Occipital lobe (tissue), 2 donors: ENCODE results near the genes STAT1 and CAVIN2.

GRCh38 chr2:190659303-190659851 lies 10.5 kb downstream of the NAB1 start:
- RAMPAGE, long total RNA: no peak

GRCh38 chr2:190912383-190912988 lies 31.9 kb downstream of the GLS start:
- RAMPAGE, long total RNA: no peak

GRCh38 chr2:190931443-190932019 lies 50.9 kb downstream of the GLS start:
- RAMPAGE, long total RNA: no peak

- RAMPAGE, long total RNA: start-site peak on the minus strand at chr2:191014153-191014211, 233 and 65 reads in 2 replicates
Observed at GRCh38 chr2:191013723-191014265, at the start of gene STAT1. TSS of gene STAT1 (minus strand) at chr2:191014171.

GRCh38 chr2:191128006-191128644 lies 22.7 kb downstream of the STAT4 start:
- RAMPAGE, long total RNA: no peak

- RAMPAGE, long total RNA: no peak
Observed at GRCh38 chr2:191265715-191266499, 20.7 kb downstream of the MYO1B start.

GRCh38 chr2:191436812-191437081 lies 191.5 kb downstream of the MYO1B start:
- RAMPAGE, long total RNA: no peak

- RAMPAGE, long total RNA: no peak
Observed at GRCh38 chr2:191628843-191629436, 49.0 kb upstream of the NABP1 start.

- RAMPAGE, long total RNA: no peak
Observed at GRCh38 chr2:191677113-191677777, 691 bp upstream of the NABP1 start.

DNA sequence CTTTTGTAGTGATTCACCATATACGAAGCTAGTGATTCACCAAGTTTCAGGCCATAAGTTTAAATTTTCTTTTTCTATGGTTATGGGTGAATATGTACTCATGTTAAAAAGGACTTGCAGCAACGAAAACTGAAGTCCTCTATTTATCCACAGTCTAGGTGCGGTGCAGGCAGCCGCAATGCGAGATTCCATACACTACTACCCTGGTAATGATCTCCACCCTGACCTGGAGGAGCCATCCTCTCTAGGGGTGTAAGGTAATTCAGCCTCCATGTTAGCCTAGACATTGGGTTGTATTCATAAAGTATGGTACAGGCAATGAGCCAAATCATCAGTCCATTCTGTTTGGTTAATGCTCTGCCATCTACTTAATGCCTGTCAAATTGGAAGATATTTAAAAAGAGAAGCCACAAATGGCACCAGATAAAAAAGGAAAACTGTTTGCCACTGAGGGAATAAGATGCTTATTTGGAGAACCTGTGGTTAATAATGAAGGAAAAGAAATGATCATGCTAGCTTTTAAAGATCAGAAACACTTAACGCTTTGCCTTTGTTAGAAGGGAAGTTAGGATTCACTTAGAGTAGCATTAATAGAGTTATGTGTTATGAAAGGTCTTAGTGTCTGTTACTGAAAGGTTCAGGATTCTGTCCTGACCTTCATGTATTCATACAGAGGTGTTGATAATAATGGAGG lies 4.5 kb downstream of the NABP1 start:
- RAMPAGE, long total RNA: no peak

DNA sequence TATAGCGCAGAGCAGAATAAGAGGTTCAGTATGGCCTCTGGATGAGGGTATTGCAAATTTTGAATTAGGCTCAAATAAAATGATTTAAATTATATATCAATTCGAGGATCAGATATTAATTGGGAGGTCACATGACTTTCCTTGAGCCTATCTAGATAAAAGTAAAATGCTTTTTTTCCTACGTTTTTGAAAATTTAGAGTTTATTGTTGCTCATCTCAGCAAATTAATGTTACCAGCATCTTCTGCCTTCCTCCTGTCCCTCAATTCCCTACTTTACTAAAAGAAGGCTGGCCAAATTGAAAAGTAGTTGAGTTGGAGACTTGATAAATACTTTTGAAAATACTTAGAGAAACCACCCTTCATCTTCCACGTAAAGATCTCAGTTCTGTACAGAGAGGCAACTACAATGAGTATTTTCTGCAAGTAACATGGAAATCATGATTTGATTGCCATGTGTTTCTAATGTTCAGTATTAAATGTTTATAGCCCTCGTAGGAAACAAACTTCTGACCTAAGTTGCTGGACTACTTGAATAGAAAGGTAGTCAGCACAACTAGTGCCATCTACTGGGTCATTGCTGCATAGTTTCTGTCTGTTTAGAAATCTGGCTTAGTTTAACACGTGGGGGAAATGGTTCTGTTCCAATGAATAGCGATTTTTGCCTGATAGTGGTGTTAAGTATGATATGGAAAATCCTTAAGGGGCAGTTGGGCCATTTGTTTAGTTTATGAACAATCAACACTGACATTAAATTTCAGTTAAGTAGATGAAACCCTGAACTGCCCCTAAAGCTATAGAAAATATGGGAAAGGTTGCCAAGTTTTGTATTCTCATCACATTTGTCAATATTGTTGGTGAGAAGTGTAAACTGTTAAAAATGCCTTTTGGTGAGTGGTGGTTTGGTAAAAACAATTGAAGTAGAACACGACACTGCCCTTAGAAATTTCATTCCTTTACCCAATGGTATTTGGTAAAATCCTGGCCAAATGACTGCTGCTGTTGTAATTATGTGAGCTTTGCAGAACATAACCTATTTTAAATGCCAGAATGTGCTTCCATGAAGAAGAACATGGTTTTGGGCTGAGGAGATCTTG lies 13.0 kb downstream of the NABP1 start:
- RAMPAGE, long total RNA: no peak

DNA sequence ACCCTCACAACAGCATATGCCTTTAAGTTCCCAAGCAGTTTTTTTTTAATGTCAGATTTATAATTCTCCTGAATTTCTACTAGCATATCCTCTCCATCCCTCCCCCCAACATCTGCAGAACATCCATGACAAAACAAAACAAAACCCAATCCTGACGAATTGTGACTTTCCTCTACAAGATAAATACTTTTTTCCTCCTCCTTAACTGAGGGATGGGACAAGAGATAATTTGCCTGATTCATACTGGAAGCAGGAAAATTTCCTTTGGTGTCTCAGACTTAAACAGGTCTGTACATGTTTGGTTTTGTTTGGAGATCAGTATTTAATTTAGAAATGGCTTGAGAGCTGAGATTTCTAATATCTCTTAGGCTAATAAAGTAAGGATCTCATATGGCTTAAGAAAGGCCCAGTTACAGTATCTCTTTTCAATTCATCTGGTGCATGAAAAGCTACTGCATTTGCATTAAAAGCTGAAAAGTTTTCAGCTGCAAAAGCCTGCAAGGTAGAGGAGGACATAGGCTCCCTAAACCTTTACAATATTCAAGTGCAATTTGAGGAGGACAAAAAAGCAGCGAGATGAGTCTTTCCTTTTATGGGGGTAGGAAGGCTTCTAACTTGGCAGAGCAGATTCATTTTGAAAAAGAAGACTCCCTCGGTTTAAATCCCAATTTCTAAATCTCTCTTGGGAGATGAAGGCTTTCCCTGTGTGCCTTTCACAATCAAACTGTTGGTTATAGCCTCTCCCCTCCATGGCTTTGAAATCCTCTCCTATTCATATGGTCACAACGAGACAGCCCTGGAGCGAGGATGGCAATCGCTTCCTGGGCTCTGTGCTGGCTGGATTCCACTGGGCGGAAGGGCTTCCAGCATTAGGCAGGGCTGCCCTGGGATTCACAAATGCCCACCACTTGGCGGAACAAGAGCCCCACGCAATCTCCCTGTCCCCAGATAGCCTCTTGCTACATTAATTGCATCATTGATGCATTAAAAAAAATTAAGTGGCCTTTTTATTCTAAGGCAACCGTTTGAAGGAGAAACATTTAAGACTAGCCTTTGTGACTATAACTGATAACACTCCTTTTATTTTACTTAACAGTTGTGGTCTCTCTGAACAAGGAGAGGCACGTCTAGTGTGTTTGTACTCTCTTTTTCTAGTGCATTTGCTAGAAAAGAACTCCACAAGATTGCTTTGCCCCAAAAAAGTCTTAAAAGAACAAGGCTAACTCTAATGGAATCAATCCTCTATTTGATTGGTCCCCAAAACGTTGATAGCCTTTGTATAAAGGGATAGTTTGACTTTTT lies 1.8 kb downstream of the CAVIN2 start:
- RAMPAGE, long total RNA: no peak

GRCh38 chr2:191846852-191847603 lies at the start of gene CAVIN2:
TSS of gene CAVIN2 (minus strand) at chr2:191847088.
- RAMPAGE, long total RNA: start-site peak on the minus strand at chr2:191847084-191847089, 117 and 59 reads in 2 replicates

GRCh38 chr2:191965617-191965942 lies 118.7 kb upstream of the CAVIN2 start:
- RAMPAGE, long total RNA: no peak

- RAMPAGE, long total RNA: no peak
Observed at GRCh38 chr2:191995307-191995749, 148.4 kb upstream of the CAVIN2 start.

DNA sequence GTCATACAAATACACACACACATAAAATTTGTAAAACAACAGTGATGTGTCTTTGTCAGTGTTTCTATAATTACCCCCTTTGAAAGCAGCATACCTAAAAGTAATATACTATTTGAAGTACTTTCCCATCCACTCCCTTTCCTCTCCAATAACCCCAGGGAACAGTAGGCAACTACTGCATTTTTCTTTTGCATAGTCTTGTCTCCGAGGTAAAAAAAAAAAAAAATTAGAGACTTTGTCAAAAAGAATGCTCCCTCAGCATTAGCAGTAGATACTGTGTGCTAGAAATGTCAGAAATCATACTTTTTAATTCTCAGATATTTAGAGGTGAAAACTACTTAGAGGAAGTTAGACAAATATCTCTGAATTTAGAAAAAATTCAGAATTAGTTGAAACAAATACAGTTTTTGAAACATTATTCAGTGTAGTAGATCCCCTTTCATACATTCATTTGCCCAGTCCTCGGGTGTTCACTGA lies 29.2 kb downstream of the TMEFF2 start:
- RAMPAGE, long total RNA: no peak

GRCh38 chr2:195532848-195533429 lies 124.1 kb upstream of the SLC39A10 start:
- RAMPAGE, long total RNA: no peak

DNA sequence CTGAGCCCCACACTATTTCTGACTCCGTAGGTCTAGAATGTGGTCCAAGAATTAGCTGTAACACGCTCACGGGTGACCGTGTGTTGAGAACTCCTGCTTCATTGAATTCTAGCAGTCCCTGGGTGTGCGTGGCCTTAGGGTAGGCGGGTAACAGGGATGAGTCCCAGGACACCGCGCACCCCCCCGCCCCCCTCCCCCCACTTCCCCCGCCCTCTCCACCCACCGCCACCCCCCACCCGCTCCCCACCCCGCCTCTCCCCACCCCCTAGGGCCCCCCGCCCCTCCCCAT lies 94.1 kb upstream of the SLC39A10 start:
- RAMPAGE, long total RNA: no peak

- RAMPAGE, long total RNA: no peak
Observed at GRCh38 chr2:196134335-196134641, 37.1 kb downstream of the STK17B start.

- RAMPAGE, long total RNA: no peak
Observed at GRCh38 chr2:196144495-196144878, 26.9 kb downstream of the STK17B start.